ENCODE data around the genes WFDC12, SLPI and WFDC10A.

DNA sequence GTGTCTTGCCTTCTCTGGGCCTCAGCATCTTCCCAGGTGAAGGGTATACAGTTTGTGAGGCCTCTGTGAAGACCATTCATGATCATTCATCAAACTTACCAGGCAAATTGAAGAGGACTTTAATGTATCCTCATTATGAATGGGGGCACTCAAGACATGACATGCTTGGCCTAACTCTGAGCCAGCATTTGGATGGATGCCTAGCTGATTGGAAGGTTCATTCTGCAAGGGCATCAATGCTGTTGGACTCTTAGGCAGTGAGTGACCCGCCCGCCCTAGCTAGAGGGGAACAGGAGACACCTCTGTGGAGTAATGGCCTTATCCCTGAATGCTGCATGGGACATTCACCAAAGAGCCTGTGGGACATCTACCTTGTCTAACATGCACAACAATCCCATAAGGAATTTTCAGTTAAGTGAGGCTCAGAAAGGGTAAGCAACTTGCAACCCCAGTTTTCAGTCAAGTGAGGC, 522 bp downstream of the CCN5 start:
- PRO-cap: no peak
- RAMPAGE, long total RNA, 4 experiments: no peak in any of the 4 experiments

DNA sequence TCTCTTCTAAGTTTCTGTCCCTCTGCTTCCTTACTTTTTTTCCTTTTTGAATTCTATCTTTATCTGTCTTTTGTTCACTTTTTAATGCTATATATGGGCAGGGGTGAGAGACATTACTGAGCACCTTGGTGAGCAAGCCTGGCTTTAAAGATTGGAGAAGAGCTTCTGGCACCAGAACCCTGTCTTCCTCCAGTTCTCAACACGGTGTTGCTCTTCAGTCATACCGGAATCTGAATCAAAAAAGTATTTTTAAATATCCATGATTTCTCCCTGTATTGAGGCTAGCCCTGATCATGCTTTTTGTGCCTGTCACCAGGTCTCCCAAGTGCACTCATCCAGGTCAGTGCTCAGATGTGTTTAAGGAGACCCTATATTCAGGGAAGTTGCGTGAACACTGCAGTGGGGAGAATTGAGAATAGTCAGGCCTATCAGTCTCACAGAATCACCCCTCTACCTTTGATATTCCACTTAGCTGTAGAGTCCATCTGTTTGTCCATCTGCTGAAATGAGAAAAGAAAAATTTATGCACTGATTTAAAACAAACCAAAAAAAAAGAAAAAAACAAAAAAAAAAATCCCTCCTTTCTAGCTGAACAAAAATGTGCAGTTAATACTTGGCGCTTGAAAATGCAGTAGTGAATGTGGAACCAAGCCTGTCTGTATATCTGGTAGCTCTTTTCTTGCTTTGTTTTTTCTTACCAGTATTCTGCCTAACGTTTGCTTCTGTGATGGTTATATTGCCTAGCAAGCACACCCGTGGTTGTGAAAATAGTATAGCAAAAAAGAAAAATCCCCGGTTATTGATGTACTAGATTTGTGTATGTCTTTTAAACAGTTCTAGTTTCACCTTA, 2.0 kb upstream of the PABPC1L start:
- PRO-cap: no peak
- RAMPAGE, long total RNA, 4 experiments: no peak in any of the 4 experiments

- PRO-cap: no peak
- RAMPAGE, long total RNA, 4 experiments: no peak in any of the 4 experiments
These were observed 610 bp upstream of the PABPC1L start for GRCh38 chr20:44909239-44909661.

GRCh38 chr20:45088912-45089196, 12.1 kb downstream of the KCNS1 start:
- PRO-cap: no peak
- RAMPAGE, long total RNA, 4 experiments: no peak in any of the 4 experiments

- PRO-cap: no peak
- RAMPAGE, long total RNA, 4 experiments: no peak in any of the 4 experiments
These were observed at the start of gene WFDC12 for GRCh38 chr20:45124373-45124570. Gene WFDC12 (minus strand): TSS chr20:45124465.

DNA sequence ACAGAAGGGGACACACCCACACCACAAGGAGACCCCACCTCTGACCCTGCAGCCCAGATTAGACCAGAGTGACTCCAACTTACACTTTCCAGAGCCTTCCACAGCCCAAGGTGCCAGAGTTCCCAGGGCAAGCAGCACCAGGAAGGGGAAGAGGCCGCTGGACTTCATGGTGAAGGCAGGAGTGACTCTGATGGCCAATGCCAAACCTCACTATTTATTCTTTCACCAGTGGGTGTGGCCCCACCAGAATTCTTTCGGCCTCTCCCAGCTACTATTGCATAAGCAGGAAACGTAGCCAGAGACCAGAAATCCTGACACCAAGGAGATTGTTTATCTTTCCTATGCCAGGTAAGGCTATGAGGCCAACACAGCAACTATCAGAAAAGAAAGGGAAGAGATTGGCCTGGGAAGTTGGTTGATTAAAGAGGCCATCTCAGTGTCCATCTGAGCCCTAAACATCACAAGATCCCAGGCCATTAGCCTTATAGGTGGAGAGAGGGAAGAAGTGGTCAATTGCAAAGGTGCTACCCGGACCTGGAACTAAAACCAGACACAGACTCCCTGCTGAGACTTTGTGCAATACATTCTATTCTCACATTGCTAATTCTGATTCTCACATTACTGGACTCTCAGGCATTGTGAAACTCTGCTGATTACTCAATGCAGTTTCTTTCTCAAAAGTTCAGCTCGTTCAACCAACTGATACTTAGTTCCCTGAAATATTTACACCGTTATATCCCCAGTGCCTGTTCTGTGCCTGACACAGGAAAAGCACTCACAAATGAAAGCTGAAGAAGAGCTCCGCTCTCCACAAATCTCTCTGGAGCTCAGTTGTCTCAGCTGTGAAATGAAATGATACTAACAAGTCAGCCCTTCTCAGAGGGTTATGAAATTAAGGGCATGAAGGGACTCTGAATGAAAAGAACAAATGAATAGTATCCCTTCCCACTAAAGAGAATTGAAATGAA, at the start of gene SLPI:
Gene SLPI (minus strand): TSS at position 189 of the 968 bp plus-strand sequence.
- PRO-cap: unidirectional peak, minus-strand start at position 189 of the sequence
- RAMPAGE, long total RNA, 4 experiments: start-site peak on the minus strand in 1 of 4 experiments, centred at position 187 of the sequence, 40,087 reads per replicate

- PRO-cap: no peak
- RAMPAGE, long total RNA, 4 experiments: no peak in any of the 4 experiments
These were observed 18.9 kb upstream of the MATN4 start for GRCh38 chr20:45326783-45327685.

- PRO-cap: no peak
- RAMPAGE, long total RNA, 4 experiments: no peak in any of the 4 experiments
These were observed 1.6 kb downstream of the SDC4 start for GRCh38 chr20:45346728-45346958.

DNA sequence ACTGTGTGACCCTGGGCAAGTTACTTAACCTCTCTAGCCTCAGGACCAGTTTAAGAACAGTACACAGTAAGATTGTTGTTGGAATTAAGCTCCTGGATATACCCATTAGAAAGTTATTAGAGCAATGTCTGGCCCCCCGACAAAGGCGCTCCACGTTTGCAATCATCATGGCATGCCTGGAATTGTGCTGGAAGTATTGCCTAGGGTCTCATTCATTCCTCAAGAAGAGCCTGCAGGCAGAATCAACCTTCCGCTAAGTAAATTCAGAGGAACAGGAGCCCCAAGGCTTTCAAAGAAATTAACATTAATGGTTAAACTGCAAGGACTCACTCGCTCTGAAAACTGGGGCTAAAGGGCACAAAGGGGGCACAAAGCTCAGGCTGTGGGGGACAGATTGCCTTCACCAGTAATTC, 1.3 kb downstream of the SDC4 start:
- PRO-cap: no peak
- RAMPAGE, long total RNA, 4 experiments: no peak in any of the 4 experiments

- PRO-cap: no peak
- RAMPAGE, long total RNA, 4 experiments: no peak in any of the 4 experiments
These were observed 607 bp downstream of the SDC4 start for GRCh38 chr20:45347372-45348261.

DNA sequence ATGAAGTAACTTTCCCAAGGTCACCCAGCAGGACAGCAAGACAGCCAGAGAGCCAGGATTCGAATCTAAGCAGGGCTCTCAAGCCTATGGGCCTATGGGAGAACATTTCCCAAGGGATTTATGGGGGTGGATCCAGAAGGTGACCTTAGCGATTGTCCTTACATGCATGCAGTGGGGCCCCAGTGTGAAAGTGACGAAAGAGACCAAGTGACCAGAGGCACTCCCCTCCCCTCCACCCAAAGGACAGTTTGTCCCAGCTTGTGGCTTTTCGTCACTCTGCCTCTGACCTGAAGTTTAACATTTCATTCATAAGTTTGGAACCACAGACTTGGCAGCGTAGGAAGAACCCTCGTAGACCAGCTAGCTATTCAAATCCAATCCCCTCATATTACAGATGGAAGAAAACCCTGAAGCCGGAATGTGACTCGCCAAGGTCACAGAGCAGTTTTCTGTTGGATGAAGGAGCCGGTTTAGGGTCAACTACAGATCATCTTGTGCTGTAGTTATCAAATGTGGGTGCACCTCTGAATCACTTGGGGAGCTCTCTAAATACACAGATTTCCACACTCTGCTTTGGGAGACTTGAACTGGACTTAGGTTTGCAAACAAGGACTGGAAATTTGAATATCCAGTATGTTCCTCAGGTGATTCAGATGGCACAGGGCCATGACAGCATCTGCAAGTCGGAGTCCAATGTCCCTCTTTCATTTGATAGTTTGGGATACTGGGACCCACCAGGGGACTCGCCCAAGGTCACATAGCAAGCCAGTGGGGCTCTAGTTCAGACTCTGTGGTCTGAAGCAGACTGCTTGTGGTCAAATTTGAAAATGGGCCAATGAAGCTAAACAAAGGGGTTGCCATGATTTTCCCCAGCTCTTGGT, 3.8 kb upstream of the SYS1 start:
- PRO-cap: no peak
- RAMPAGE, long total RNA, 4 experiments: no peak in any of the 4 experiments

DNA sequence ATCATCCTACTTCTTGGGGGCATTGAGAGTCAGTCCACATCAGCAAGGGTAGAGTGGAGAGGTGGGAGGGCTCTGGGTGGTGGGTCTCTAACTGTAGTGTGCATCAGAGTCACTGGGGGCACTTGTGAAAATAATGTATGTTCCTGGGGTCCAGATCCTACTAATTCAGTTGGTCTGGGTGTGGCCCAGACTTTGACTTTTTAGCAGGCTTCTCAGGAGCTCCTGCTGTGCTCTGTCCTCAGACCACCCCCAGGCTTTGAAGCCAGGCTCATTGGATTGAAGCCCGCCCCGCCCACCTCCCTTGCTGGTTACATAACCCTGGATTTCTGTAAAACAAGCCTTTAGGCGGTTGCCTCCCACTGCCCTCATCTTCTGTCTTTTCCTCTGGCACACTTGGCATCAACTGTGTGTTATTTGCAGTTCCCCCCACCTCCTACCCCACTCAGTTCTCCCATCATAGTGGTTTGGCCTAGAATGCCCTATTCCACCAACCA, 10.6 kb downstream of the PIGT start:
- PRO-cap: no peak
- RAMPAGE, long total RNA, 4 experiments: no peak in any of the 4 experiments

- PRO-cap: no peak
- RAMPAGE, long total RNA, 4 experiments: no peak in any of the 4 experiments
These were observed 22.1 kb upstream of the WFDC2 start for GRCh38 chr20:45447512-45447869.

DNA sequence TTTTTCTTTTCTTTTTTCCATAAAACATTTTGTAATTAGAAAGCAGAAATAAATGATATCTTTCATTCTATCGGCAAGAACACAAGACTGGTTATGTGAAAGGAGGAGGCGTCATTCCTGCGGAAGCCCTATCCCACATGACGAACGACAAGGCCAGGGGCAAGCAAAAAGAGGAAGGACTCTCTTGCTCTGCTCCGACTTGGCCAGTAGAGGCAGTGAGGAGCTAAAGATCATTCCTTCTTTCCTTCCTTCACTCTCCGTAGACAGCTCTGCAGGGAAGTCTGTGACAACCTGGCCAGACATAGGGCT, at the start of gene WFDC10A:
Gene WFDC10A (plus strand): TSS at position 253 of the 309 bp plus-strand sequence.
- PRO-cap: no peak
- RAMPAGE, long total RNA, 4 experiments: no peak in any of the 4 experiments

DNA sequence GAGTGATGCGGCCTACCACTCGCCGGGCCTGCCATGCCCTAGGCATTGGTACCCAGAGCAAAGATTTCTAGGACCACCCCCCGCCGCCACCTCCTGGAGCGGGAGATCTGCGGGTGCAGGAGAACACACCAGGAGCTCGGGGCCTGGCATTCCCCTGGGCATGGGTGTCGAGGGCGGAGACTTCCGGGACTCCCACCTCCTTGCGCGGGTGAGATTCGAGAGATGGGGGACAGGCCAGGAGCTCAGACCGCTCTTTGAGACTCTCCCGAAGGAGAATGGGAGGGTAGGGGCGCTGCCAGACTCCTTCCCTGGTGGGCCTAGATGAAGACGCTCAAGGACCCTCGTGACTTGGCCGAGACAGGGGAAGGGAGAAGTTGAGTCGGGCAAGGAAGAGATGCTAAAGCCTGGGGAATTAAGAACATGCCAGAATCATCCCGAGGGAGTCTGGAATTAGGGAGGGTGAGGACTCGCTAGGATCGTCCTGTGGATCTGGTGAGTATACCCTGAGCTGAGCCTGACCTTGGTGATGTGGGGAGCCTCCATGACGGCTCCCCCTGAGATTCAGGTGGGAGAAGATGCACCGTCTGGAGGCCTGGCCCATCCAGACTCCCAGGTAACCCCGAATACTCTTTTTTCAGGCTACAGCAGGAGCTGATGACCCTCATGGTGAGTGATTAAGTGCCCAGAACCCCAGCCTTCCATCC, 507 bp downstream of the UBE2C start:
- PRO-cap: no peak
- RAMPAGE, long total RNA, 4 experiments: no peak in any of the 4 experiments

DNA sequence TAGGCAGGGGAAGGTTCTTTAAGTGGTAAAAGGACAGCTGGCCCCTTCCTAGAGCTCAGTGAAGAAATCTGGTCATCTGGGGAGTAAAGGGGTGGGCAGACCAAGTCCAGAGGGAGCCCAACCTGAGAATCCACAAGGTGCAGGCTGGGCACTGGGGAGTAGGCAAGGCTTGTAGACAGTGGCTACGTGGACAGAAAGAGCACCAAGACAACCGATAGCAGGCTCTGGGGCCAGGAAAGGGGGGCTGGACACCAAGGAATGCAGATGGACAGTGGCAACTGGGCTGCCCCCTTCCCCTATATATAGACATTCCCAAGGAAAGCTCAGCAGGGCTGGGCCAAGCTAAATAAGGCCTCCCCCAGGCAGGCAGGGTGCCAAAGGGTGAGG, 1.4 kb upstream of the TNNC2 start:
- PRO-cap: no peak
- RAMPAGE, long total RNA, 4 experiments: no peak in any of the 4 experiments

DNA sequence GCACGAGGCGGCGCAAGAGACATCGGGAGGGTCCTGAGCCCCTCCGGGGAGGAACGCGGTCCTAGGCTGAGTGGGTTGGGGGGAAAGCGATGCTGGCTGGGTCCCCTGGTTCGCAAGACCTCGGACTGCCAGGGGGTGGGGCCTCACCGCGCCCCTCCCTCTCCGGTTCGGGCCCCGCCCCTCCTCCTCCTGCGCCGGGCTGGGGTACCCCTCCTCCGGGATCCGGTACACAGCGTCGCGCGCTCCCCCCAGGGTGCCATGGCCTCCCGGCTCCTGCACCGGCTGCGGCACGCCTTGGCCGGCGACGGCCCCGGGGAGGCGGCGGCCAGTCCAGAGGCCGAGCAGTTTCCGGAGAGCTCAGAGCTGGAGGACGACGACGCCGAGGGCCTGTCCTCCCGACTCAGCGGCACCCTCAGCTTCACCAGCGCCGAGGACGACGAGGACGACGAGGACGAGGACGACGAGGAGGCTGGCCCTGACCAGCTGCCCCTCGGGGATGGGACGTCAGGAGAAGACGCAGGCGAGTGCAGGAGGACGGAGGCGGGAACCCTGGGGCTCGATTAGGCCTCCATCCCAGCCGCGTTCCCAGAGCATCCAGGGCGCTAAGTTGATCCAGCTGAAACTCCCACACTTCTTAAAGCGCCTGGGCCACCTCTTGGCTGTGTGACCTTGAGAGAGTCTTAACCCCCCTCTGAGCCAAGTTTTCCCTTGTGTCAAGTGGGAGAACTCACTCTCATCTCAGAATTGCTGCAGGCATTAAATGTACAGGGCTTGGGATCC, 540 bp downstream of the SNX21 start:
- PRO-cap: no peak
- RAMPAGE, long total RNA, 4 experiments: start-site peak on the minus strand in 2 of 4 experiments, centred at positions 455 to 461 of the sequence, 9 to 18 reads per replicate

DNA sequence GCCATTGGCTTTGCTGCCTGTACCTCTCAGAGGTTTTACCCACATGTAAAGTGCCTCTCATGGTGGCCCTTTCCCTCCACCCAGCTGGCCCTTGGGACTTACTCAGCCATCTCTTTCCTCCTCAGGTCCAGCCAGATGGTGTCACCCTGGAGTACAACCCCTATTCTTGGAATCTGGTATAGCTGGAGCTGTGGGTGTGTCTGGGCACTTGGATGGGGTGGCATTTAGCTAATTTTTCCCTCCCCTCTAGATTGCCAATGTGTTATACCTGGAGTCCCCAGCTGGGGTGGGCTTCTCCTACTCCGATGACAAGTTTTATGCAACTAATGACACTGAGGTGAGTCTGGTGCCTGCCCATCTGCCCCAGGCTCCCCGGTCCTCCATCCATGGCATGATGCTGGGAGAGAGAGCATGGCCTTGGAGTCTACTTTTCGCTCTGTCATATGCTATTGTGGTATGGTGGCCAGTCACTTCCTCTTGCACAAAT, 1.1 kb downstream of the CTSA start:
- PRO-cap: no peak
- RAMPAGE, long total RNA, 4 experiments: no peak in any of the 4 experiments

- PRO-cap: unidirectional peak, minus-strand start at chr20:45935053; unidirectional peak, minus-strand start at chr20:45935071
- RAMPAGE, long total RNA, 4 experiments: start-site peak on the minus strand in 1 of 4 experiments, at chr20:45935050-45935071 at its widest, 24 reads per replicate
These were observed 544 bp downstream of the PCIF1 start for GRCh38 chr20:45934771-45935683.

DNA sequence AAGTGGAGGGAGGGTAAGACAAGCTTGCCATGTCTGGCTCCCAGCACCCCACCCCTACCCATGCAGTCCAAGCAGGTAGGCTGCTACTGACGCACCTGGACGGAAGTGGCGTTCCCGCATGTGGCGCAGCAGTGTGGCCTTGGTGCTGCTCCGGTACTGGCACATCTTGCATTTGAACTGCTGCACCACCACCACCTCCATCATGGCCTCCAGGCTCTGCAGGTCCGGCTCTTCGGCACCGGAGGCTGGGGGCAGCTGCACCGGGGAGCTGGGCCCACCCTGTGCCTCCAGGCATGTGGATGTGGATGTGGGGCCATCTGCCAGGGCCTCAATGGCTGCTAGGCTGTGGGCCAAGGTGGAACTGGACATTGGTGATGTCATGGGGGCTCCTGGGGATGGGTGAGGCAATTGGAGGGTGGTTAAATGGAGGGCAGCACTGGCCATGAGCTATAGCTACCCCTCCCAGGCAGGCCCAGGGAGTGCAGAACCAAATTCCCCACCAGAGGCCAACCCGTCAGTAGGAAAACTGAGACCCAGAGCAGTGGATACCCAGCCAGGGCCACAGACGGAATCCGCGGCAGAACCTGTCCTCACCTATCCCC, 4.3 kb downstream of the ZNF335 start:
- PRO-cap: no peak
- RAMPAGE, long total RNA, 4 experiments: no peak in any of the 4 experiments

Data from omental fat pad (tissue), 4 donors.